Esophagus squamous epithelium (tissue), 4 donors: ENCODE measurements around a stretch of chr9.

GRCh38 chr9:6413890-6414338 is 915 bp downstream of the UHRF2 start:
- PRO-cap = no peak
- RAMPAGE, long total RNA, 4 experiments = no peak in any of the 4 experiments

- PRO-cap = bidirectional peak, plus-strand start at chr9:6716192, minus-strand start at chr9:6716108; bidirectional peak, plus-strand start at chr9:6716512, minus-strand start at chr9:6716414
- RAMPAGE, long total RNA, 4 experiments = start-site peak on the plus strand in 1 of 4 experiments, at chr9:6716135-6716191 at its widest, 17 reads per replicate
Observed at GRCh38 chr9:6715966-6717138, 41.4 kb upstream of the KDM4C start.

- PRO-cap = no peak
- RAMPAGE, long total RNA, 4 experiments = no peak in any of the 4 experiments
Observed at GRCh38 chr9:6759287-6759725, 1.5 kb downstream of the KDM4C start.

GRCh38 chr9:7983467-7984141 is 184.0 kb upstream of the DMAC1 start:
- PRO-cap = no peak
- RAMPAGE, long total RNA, 4 experiments = no peak in any of the 4 experiments

- PRO-cap = unidirectional peak, plus-strand start at chr9:9090876
- RAMPAGE, long total RNA, 4 experiments = no peak in any of the 4 experiments
Observed at GRCh38 chr9:9090738-9091022, 1291.1 kb upstream of the DMAC1 start.

DNA sequence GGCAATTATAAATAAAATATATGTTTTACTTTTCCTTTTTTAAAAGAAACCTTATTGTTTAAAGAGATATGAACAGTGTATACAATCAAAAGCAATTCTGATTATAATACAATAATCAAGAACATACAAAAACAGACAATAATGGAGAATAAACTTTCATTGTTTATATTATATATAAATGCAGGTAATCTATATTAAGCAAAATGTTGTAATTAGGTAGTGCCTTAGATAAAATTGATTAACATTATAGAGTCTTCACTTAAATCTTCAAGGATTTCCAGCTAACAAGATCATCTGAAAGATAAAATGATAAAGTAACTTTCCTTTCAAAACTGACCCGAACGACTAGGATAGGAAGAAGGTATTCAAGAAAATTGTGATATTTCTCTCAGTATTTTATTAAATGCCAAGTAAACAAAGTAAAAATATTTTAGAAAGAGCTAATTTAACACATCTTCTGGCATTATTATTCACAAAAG is 430.9 kb upstream of the TYRP1 start:
- PRO-cap = unidirectional peak, plus-strand start at position 280 of the sequence
- RAMPAGE, long total RNA, 4 experiments = no peak in any of the 4 experiments

DNA sequence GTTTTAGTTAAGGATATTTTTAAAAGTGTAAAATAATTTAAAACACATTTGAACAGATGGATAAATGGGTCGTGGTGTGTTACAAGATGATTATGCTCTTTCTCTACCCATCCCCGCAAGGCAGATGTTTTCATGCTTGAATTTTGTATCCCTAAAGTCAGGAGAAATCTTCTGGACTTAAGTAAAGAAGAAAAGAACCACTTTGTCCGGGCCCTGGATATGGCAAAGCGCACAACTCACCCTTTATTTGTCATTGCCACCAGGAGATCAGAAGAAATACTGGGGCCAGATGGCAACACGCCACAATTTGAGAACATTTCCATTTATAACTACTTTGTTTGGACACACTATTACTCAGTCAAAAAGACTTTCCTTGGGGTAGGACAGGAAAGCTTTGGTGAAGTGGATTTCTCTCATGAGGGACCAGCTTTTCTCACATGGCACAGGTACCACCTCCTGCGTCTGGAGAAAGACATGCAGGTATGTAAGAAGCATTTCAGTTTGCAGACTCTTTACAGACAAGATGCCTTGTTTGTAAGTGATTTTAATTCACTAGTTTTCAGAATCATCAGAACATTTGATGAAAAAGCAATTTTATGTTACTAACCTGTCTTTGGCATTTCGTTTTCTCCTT is 2.3 kb downstream of the TYRP1 start:
- PRO-cap = no peak
- RAMPAGE, long total RNA, 4 experiments = no peak in any of the 4 experiments

GRCh38 chr9:12790274-12791353 is 15.8 kb downstream of the LURAP1L start:
- PRO-cap = no peak
- RAMPAGE, long total RNA, 4 experiments = no peak in any of the 4 experiments

DNA sequence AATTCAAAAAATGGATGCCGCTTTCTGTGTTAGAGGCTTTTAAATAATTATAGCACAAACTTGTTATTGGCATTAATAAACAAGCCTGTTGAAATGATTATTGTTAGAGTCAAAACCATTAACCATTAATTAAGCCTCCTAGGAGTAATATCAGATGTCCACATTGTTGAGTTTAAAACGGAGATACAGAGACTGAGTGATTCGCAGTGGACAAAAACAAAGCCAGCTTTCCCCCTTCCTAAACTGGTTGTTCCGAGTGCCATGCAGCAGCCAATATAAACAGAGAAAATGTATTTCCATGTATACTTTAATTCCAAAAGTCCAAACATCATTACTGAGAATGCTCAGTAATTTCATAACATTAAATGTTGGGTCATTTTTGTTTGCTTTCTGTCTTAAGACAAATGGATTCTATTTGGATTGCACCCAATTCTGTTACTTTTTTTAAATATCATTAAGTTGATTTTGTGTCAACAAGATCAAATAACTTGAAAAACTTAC is 19.1 kb downstream of the LURAP1L start:
- PRO-cap = no peak
- RAMPAGE, long total RNA, 4 experiments = no peak in any of the 4 experiments

GRCh38 chr9:12972477-12972857 is 197.6 kb downstream of the LURAP1L start:
- PRO-cap = no peak
- RAMPAGE, long total RNA, 4 experiments = no peak in any of the 4 experiments

- PRO-cap = no peak
- RAMPAGE, long total RNA, 4 experiments = no peak in any of the 4 experiments
Observed at GRCh38 chr9:14031813-14032305, 282.1 kb downstream of the NFIB start.

GRCh38 chr9:14218014-14218735 is 95.8 kb downstream of the NFIB start:
- PRO-cap = no peak
- RAMPAGE, long total RNA, 4 experiments = no peak in any of the 4 experiments

DNA sequence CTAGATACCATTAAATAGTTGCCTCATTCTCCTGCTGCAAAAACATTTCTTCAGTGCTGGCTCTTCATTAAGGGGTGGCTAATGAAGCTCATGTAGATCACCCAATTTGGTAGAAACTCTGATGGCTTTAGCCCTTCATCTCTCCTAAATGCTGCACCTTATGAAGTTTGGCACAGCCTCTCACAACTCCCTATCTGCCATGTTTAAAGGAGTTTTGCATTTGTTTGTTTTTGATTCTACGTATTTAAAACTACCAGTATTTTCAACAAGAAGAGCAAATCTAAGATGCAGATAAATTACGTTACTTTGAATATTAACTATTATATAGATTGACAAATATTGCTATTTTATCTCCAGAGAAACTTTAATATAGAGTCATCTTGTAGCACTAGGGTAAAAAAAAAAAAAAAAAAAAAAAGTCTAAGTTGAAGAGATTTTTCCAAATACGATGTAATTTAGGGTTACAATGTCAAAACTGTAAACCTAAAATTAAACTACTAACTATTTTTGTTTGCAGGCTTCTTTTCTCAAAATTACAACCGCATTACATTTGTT is 94.9 kb downstream of the NFIB start:
- PRO-cap = no peak
- RAMPAGE, long total RNA, 4 experiments = no peak in any of the 4 experiments

DNA sequence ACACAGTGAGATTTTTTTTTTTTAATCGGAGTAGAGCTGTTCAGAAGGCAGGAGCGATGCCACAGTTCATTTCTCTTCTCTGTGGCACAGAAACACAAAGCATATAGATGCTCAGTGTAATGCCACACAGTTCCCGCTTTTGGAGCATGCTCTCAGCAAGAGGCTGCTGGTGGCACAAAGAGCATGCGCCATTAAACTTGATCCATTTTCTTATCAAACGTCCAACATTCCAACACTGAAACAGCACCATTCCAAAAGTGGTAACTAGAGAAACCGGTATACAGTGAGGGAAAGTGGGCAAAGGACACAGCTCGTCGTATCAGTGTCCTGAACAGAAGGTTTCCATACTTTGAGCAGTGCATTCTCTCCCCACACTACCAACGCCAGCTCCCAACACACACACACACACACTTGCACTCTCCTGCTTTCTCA is 6.0 kb downstream of the NFIB start:
- PRO-cap = no peak
- RAMPAGE, long total RNA, 4 experiments = no peak in any of the 4 experiments

- PRO-cap = bidirectional peak, plus-strand start at chr9:14346450, minus-strand start at chr9:14346404
- RAMPAGE, long total RNA, 4 experiments = no peak in any of the 4 experiments
Observed at GRCh38 chr9:14345881-14346805, 32.2 kb upstream of the NFIB start.

DNA sequence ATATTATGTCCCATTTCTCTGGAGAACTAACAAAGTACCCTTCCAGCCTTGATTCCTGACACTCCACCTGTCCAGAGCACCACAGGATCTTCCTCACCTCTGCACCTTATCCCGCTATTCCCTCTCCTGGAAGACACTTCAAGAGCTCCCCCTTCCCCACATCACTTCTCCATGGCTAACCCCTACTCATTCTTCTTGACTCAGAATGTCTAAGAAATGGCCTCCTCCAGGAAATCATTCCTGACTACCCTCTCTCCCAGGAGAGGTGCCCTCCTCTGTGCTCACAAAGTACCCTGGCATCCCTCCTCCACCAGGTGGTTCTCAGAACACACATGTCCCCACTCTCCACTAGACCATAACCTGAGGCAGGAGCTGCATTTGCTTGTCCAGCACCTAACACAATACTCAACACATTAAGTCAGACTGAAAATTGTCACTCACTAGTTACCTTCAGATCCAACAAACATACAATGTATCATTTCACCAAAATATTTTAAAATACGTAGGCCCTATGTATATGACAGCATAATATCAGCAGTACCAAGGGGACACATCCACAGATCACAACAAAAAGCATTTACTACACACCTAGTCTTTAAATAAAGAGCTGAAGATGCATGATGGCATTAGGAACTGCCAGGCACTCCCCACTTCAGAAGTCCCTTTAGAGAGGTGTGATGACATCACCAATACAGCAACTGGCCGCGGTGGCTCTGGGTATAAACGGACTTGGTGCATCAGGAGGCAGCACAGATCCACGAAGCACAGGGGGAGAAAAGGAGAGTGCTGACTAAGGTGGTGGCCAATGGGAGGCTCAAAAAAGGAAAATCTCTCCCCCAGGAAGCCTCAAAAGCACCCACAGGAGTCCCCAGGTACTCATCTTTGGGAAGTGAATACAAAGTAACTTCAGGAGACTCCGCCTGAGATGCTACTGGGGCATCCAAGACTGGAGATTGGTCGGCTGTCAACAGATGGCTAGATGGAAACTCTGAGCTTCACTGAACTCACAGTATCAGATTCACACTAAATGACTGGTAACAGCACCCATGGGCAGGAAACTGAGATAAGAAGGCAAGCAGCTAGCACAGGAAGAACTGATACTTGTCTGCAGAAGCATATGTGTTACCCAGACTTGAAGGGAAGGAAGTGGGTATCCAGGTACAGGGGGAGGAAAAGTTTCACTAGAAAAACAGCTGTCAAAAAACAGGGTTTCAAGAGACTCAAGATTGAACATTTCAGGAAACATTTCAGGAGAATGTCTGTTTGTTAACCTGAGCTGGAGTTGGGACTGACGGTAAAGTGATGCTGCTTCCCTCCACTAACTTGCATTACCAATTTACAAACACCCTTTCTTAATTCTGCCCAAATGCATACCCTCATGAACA is 7.8 kb downstream of the TTC39B start:
- PRO-cap = bidirectional peak, plus-strand start at position 1,053 of the sequence, minus-strand start at position 1,000 of the sequence; unidirectional peak, minus-strand start at position 1,060 of the sequence; unidirectional peak, minus-strand start at position 1,096 of the sequence
- RAMPAGE, long total RNA, 4 experiments = no peak in any of the 4 experiments

DNA sequence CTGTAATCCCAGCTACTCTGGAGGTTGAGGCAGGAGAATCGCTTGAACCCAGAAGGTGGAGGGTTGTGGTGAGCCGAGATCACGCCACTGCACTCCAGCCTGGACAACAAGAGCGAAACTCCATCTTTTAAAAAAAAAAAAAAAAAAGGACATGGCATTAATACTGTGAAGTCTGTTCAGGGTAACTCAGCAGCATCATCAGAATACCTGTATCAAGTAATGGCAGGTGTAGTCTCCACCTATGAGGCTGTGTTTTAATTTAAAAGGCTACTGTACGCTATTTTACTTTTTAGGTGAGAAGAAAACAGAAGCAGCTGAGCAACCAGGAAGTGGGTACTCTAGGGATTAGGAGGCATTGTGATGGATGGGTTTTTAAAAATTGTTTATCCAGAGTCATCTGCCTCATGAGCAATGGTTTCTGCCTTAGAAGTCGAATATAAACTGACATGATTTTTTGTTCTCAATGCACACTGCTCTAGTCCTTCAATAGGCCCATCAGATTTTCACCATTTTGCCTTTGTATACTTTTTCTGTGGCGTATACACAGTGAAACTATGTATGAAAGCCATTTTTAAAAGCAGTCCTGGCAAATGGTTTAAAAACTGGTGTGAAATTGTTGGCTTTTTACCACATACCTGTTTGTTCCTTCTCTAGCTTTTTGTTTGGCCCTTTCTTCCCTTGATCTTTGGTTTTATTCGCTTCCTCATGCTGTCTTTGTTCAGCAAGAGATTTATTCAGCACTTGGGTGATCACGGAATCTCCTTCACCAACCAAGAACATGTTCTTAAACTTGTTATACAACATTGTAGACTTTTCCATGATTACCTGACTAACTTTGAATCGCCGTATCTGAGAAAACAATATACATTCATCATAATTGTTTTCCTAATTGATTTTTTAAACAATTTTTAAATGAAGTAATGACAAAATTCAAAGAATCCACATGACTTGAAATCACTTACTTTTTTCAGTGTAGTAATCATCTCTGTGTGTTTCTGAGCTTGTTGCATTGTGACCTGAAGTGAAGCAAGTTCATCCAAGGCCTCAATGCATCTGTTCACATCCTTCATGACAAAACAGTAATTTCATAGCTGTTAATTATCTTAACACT is 42.4 kb downstream of the PSIP1 start:
- PRO-cap = no peak
- RAMPAGE, long total RNA, 4 experiments = no peak in any of the 4 experiments

GRCh38 chr9:15478071-15478923 is 32.5 kb downstream of the PSIP1 start:
- PRO-cap = no peak
- RAMPAGE, long total RNA, 4 experiments = no peak in any of the 4 experiments

- PRO-cap = no peak
- RAMPAGE, long total RNA, 4 experiments = no peak in any of the 4 experiments
Observed at GRCh38 chr9:15486788-15487129, 24.0 kb downstream of the PSIP1 start.

DNA sequence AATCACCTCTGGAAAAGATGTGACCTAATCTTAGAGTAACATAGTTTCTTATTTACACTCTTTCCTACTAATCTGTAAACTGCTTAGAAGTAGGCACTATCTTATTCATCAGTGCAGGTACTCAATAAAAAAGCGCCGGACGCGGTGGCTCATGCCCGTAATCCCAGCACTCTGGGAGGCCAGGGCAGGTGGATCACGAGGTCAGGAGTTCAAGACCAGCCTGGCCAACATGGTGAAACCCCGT is 3.0 kb upstream of the PSIP1 start:
- PRO-cap = no peak
- RAMPAGE, long total RNA, 4 experiments = no peak in any of the 4 experiments